Tongue (tissue), 2 donors: ENCODE measurements around the genes SP9, WIPF1 and CHN1.

GRCh38 chr2:173214012-173214604 lies 138.5 kb downstream of the MAP3K20 start:
- RAMPAGE, long total RNA, result no peak

GRCh38 chr2:173524056-173524646 lies 169.5 kb downstream of the CDCA7 start:
- RAMPAGE, long total RNA, result no peak

DNA sequence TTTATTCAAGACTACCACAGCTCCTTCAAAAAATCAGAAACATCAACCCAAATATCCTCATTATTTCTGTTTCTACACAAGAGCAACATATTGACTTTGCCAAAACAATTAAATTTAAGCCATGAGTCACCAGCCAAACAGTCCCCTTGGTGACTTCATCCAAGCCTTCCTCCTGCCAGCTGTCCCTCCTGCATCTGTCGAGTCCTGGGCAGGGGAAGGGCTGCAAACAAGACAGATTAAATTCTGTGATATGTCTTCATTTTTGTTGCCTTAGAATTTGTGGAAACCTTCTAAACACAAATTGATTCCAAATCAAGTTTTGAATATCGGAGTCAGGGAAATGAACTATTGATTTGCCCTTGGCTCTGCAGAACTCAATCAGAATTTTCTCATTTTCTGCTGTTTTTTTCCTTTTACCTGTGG lies 110.3 kb downstream of the SP3 start:
- RAMPAGE, long total RNA, result no peak

DNA sequence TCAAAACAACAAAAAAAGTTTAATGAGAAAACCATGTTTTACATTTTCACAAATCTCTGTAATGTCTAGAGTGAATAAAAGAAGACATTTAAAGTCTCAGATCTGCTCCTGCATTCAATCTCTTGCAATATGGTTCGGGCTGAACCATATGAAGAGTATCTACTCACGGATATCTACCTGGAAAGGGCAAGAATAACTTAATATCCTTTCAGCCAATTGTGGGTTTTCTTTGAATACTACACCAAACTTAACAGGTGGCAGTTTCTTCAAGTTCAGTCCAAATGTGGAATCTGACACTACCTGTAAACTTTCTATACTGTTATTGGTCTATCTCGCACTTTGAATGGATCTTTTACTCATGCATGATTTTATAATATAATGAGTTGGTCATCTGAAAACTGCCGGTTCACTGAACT lies 13.7 kb downstream of the SP3 start:
- RAMPAGE, long total RNA, result no peak

GRCh38 chr2:173997196-173997741 lies 32.1 kb upstream of the SP3 start:
- RAMPAGE, long total RNA, result no peak

DNA sequence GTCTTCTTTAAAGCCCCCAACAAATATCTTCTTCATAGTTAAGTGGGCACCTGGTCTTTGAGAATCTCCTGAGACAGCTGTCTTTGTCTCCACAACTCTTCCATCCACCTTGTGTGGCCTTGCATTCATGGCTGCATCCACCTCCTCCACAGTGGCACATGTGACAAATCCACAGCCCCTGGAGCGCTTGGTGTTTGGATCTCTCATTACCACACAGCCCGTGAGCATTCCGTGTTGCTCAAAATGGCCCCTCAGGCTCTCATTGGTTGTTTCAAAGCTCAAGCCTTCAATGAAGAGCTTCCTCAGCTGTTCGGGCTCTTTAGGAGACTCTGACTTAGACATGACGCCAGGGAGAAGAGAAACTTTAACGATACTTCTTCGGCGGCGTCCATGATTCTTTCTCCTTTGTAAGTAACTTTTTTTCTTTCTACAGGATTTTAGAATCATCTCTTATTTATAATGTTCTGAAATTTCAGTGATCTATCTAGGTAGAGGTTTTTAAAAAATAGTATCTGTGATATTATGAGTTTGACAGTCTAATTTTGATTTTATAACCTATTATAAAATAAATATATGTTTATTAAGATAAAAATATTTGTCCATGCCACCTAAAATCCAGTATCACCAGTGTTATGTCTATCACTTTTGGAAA lies 24.0 kb upstream of the SP9 start:
- RAMPAGE, long total RNA, result no peak

GRCh38 chr2:174334368-174335162 lies at the start of gene SP9:
Gene SP9 (plus strand): TSS chr2:174334954.
- RAMPAGE, long total RNA, result no peak

- RAMPAGE, long total RNA, result no peak
These were observed 4.2 kb downstream of the SCRN3 start for GRCh38 chr2:174399647-174400119.

DNA sequence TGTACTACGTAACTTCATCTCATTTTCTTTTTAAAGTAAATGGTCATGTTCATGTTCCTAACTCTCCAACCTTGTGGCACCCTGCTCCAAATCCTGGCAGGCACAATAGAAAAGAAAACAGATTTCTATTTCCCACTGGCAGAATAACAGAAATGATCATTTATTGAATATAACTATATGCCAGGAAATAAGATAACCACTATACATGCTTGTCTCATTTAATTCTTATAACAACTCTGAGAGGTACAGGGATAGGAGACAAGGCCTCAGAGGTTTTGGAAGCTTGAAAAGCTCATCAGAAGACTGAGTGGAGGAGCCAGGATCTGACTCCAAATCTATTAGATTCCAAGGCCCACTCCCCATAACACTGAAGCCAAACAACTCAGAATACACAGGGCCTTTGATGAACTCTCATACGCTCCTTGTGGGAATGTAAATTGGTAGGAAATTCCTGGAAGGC lies 28.1 kb downstream of the WIPF1 start:
- RAMPAGE, long total RNA, result no peak

DNA sequence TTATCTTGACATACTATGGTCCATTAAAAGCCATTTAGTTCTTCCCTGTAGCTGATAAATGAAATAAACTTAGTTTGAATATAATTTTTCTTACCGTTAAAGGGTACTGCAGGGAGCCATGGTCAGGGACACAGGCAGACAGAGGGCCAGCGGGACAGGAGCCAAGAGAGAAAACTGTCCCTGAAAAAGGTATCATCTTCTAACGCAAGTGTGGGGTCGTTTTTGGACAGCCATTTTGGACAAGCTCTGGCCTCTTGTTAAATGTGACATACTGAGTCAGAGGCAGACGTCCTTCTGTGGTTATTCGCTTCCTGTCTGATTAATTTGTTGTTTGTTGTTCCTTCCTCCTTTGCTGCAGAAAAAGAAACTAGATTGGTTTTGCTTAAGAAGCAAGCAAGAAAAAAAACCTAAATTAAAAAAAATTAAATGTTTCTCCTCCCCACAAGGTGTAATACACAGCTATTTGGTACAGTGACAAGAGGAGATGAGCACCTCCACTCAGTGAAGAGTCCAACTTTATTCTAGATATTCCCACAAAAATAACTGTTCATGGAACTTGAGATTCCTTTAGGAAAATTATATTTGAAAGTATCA lies at the start of gene WIPF1:
TSS of gene WIPF1 (minus strand) at position 298 of the 594 bp plus-strand sequence.
- RAMPAGE, long total RNA, result no peak

- RAMPAGE, long total RNA, result no peak
These were observed 19.5 kb upstream of the WIPF1 start for GRCh38 chr2:174617143-174617475.

DNA sequence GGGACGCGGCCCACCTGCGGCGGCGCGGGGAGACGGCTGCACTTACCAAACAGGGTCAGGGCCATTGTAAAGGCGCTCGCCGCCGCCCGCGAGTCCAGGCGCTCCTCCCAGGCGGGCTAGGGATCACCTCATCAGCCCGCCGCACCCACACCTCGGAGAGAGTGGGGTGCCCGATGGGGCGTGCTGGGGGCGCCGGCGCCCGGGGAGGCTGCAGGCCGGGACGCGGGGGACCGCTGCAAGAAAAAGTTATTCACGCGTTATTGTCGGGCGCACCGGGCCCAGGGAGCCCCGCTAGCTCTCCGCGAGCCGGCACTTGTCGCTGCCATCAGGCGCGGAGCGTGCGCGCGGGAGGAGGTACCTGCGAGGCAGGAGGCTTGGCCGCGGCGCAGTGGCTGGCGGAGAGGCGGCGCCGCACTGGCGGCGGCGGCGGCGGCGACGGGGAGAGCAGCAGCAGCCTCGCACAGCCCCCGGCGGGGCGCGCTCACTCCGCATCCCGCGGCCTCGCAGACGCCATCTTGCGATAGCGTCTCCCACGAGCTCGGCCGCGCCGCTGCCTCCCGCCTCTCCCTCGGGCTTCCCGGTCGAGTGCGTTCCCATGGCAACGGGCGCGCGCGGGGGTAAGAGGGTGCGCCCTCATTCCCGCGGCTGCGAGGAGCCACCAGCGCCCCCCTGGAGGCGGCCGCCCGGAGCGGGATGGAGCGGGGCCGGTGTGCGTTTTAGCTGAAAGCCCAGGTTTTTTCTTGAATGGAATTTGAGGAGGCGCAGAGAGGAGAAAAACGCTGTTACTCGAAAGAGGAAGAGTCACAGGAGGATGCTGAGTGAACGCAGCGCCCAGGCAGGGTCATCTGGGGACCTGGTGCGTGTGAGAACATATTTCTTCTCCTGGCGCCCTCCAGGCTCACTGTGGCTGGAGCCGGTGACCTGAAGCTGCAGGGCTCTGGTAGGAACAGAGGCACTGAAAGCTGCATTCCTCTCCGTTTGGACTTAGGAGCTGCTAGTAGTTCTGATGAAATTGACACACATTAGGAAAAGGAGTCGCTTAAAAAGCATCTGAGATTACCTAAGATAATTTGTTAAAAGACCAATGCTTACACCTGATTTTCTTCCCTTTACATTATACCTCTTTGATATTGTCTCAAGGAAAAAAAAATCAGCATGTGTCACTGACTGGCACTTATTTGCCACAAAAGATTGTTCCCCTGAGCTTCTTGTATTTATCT lies at the start of gene CHN1:
TSS of gene CHN1 (minus strand) at position 534 of the 1,220 bp plus-strand sequence.
- RAMPAGE, long total RNA, result no peak

DNA sequence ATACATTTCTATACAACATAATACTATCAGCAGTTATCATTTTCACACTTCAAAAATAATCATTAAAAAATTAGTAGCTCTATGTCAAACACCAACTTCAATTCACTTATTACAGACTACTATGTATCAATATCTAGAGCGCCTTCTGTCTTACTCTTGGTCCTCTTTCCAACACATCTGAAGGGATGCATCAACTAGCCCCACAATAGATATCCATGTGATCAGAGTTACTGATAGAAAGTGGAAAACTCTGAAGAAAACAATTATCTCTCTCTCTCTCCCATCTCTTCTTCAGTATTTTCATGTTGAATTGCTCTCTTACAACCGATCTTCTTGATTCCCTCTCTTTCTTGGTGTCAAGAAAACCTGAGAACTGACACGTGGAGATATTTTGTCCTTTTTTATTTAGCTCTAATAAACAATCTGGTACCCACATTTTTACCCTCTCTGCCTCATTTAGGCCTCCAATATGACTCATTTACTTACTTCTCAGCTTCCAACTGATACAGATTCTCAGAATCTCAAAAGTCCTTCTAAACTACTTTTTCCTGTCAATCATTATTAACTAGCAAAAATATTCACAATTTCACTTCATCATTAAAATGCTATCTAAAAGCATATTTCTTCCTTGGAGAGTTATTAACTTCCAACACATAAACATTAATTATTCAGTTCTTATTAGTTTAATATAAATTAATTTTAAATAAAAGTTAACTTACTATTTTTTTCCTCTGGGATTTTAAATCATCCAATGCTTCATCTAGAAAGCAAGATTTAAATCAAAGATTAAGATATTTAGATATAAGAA lies 31.8 kb downstream of the LNPK start:
- RAMPAGE, long total RNA, result no peak

GRCh38 chr2:176001162-176002136 lies 618 bp downstream of the LNPK start:
- RAMPAGE, long total RNA, result no peak

- RAMPAGE, long total RNA, result no peak
These were observed 1.5 kb downstream of the EVX2 start for GRCh38 chr2:176082199-176082766.

DNA sequence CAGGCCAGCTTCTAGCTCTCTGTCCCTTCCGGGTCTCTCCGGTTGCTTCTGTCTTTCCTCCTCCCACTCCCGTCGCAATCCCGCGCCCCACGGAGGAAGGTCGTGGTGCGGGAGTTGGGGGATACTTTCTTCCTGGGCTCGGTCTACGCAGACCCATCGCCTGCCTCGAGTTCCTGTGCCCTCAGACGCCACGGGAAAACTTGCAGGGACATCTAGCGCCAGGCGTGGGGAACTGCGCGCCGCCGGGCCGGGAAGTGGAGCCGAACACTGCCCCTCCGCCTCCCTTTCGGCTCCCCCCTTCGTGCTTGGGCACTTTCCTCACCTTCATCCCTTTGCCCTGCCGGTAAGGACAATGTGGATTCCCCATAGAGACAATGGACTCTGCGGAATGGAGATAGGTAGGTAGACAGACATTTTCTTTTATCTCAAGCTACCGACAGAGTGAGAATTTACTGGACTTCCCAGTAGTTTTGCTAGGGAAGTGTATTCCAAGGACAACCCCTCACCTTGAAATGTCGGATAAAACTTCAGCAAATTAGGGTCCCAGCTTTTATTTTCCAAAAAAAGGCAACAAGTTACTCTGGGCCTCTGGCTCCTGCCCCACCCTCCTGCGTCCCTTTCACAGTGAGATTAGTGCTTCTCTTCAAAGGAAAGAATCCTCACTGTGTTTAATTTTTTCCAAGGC lies 4.1 kb upstream of the HOXD13 start:
- RAMPAGE, long total RNA, result no peak

DNA sequence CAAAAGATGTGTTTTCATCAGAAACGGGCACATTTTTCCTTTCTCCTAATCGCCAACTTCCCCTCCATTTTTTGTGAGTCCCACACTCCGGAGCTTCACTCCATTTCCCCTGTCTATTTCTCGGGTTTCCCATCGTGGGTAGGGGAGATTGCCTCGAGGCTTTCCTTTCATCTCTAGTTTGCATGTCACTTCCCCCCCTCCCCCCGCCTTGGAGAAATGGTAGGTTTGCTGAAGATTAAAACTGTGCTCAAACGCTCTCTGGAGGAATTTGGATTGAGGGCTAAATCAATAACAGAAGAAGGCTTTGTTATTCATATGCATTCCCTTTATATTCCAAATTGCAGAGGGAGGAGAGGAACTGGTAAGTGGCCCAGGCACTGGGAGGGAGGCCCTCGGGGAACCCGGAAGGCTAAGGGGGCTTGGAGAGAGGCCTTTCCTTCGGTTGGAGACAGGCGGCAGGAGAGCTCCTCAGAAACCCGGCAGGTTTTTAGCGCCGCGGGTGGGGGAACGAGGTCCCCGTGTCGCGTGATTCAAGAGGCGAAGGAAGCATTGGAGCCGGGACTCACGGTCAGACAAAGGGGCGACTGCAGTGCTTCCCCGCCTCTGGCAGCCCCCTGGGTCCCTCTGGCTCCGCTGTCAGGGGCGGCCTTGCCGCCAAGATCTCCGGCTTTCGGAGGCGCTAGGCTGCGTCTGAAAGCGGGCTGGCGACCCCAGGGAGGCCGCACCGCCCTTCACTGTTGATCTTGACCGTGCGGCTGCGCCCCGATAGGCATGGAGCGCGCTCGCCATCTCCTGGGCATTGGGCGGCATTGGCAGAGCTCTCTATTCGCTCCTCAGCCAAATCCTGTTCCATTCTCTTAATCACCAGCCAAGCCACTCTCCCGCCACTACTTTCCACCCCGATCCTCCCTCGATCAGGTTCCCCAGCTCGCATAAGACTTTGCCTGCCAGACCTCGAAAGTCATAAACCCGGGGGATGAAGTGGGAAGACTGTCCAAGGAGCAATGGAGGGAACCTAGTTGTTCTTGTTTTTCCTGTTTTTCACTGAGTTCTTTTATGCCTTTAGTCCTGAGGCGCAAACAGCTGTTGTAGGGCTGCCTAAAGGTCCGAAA lies 2.3 kb upstream of the HOXD12 start:
- RAMPAGE, long total RNA, result no peak

DNA sequence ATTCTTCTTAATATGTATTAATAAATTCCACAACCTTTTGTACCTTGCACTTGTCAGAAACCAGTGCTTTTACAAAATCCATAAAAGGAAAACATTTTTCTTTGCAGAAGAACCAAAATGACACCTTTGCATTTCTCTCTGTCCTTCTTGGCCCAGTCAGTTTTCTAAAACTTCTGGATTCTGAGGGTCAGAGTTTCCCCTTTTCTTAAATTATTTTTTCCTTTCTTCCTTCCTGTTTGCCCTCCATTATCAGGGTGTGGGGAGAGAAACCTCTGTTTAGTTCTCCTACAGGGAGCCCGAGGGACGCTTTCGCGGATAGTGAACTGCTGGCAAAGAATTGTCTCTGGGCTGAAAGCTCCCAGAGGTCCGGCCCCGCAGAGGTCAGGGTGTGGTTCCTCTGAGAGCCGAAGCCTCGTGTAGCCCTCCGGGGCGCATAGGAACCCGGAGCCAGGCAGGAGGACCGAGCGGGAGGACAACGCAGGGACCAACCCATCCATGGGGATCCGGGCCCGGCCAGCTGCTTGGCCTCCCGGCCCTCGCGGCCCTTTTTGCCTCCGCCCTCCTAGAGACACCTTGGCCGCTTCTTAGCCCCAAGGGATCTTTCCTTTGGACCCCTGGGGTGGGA lies 833 bp upstream of the HOXD10 start:
- RAMPAGE, long total RNA, result no peak

DNA sequence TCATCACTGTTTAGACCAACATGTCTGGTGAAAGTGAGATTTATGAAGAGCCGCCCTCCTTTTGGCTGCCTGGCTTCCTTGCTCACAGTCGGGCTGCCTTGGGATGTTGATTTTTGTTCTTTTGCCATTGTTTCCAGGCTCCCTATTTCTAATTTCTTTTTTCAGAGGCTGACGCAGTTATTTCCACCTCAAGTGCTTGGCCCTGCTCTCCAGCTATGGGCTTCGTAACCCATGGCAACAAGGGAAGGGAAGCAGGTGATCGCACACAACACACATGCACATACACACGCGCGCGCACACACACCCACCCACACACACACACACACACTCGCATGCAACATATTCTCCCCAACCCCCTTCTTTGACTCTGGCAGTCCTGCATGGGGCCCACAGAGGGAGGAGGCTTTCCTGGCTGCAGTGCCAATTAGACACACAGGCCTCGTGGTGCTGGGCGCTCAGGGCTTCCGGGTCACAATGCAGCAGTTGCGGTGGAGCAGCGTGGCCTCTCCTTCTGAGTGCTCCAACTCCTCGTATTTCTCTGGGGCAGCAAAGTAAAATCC lies 296.7 kb downstream of the MTX2 start:
- RAMPAGE, long total RNA, result no peak

- RAMPAGE, long total RNA, result no peak
These were observed 368.5 kb downstream of the MTX2 start for GRCh38 chr2:176637243-176638619.